Pericardium fibroblast (primary cell): ENCODE measurements around the gene GRIP1.

- RAMPAGE, long total RNA, result no peak
Measured at GRCh38 chr12:63845591-63846186, 1.2 kb downstream of the SRGAP1 start.

DNA sequence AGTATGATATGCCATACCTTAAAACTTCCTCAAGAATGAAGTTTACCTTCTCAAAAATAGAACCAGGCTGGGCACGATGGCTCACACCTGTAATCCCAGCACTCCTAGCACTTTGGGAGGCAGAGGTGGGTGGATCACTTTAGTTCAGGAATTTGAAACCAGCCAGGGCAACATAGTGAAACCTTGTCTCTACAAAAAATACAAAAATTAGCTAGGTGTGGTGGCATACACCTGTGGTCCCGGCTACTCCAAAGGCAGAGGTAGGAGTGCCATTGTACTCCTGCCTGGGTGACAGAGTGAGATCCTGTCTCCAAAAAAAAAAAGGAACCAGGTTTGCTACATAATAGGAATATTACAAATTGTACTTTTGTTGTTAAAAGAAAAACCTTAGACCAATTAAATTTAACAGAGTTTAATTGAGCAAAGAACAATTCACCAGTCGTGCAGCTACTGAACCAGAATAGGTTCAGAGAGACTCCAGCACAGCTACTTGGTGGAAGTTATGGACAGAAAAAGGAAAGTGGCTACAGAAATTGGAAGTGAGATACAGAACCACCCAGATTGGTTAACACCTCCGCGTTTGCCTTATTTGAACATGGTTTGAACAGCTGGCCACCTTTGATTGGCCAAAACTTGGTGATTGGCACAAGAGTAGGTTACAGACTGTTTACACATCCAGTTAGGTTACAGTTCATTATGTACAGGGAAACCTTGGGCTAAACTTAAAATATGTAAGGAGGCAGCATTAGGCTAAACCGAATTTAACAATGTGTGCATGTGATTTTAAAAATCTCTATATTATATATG, 54.7 kb downstream of the SRGAP1 start:
- RAMPAGE, long total RNA, result no peak

GRCh38 chr12:64104397-64104824, 117.7 kb downstream of the KICS2 start:
- RAMPAGE, long total RNA, result no peak

- RAMPAGE, long total RNA, result no peak
Measured at GRCh38 chr12:64452686-64453216, 831 bp downstream of the TBK1 start.

DNA sequence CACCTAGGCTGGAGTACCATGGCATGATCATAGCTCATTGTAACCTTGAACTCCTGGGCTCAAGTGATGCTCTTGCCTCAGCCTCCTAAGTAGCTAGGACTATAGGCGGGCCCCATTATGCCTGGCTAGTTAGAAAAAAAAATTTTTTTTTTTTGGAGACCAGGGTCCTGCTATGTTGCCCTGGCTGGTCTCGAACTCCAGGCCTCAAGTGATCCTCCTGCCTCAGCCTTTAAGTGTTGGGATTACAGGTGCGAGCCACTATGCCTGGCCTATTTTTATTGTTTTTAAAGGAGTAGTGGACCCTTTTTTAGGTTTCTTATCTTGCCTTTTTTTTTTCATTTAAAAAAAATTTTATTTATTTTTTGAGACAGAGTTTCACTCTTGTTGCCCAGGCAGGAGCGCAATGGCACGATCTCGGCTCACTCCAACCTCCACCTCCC, 68.7 kb downstream of the GNS start:
- RAMPAGE, long total RNA, result no peak

DNA sequence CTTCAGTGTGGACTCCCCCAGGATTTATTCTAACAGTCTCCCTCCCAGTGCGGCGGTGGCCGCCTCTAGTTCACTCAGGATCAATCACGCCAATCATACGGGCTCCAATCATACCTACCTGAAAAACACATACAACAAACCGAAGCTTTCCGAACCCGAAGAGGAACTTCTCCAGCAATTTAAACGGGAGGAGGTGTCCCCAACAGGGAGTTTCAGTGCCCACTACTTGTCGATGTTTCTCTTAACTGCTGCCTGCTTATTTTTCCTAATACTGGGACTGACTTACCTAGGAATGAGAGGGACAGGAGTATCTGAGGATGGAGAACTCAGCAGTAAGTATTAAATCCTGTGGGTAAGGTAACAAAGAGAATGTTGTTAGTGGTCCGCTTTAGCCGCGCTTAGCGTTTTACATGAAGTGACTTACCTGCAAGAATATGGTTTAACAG, 1.4 kb downstream of the LEMD3 start:
- RAMPAGE, long total RNA, result no peak

DNA sequence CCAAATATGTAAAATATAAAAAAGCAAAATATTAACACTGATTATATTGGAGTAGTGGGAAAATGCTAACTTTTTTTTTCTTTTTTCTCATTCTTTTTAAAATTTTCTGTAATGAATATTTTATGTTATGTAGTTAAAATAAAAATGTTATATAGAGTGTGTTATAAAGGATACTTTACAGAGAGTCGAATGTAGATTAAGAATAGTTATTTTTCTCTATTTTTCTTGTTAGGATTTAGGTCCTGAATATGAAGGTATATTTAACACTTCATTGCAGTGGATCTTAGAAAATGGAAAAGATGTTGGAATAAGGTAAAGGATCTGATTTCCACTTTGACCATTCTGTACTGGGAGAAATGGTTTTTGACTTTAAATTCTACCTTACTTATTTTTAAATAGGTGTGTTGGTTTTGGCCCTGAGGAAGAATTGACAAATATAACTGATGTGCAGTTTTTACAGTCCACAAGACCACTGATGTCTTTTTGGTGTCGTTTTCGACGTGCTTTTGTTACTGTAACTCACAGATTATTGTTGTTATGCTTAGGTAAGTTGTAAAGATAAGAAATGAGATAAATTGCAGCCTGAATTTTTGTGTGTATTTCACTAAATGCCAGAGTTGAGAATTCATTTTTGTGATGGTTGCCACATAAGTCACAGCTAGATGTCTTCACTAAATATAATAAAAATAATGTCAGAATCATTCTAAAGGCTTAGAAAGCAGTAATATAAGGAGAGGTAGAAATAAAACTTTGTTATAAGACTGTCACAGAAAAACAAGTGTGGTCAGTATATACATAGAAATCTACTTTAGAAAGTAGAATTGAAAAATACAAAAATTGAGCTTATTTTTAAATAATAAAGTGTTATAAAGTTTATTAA, 40.0 kb upstream of the MSRB3 start:
- RAMPAGE, long total RNA, result no peak

- RAMPAGE, long total RNA, result no peak
Measured at GRCh38 chr12:65390644-65391235, 112.3 kb downstream of the MSRB3 start.

GRCh38 chr12:65881213-65881444, 56.8 kb downstream of the HMGA2 start:
- RAMPAGE, long total RNA, result no peak

GRCh38 chr12:66578124-66578351, 100.8 kb downstream of the GRIP1 start:
- RAMPAGE, long total RNA, result no peak

DNA sequence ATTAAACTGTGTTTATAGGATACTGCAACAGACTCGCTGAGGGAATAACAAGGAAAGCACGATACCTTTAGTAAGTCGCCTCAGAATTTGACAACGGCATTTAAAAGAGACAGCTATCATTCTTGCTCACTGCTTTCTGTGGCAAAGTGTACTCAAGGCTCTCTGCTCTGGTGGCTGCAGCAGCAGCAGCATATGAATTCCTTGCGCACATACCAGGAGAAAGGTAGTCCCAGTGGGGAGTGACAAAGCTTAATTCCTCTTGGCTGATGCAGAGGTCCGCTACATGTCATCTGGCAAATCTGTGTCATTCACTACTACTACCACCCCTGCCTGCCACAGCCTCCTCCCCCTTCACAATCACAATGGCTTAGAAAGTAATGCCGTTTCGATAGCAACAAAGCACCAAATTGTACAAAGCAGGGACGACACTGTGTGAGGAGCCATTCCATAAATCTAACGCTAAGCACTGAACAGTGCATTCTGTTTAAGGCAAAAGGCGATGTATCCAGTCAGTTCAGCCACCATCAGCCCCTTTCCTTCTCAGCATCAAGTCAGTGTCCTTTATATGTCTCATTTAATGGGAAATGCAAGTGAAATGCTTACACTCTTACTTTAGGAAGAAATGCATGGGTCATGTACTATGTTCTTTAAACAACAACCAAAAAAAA, at the start of gene GRIP1:
GRIP1 (minus strand) TSS at position 292 of the 668 bp plus-strand sequence.
- RAMPAGE, long total RNA, result no peak

- RAMPAGE, long total RNA, result no peak
Measured at GRCh38 chr12:66849667-66850172, 170.8 kb upstream of the GRIP1 start.

DNA sequence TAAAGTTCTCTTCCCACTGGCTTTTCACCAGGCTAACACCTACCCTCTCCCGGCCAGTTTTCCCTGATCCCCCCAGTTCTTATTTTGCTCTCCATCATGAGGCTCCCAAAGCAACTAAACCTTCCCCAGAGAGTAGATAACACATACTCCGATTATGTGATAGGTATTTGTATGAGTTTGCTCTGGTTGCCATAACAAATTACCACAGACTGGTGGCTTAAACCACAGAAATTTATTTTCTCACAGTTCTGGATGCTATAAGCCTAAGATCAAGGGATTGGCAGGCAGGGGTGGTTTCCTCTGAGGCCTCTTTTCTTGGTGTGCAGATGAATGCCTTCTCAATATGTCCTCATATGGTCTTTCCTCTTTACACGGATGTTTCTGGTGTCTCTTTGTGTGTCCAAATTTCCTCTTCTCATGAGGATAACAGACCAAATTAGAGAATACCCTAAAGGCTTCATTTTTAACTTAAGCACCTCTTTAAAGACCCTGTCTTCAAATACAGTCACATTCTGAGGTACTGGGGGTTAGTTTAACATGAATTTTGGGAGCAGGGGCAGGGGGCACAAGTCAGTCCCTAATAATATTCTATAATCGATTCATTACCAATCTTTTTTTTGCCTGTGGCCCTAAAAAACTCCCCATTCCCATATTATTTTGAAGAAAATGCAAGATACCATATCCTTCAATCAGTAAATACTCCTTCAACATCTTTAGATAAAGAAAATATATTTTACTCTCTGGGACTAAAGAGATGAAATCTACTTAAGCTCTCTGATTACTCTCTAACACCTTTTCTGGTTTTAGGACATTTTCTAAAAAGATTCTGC, 285.9 kb upstream of the GRIP1 start:
- RAMPAGE, long total RNA, result no peak

GRCh38 chr12:67322761-67323554, 53.8 kb downstream of the CAND1 start:
- RAMPAGE, long total RNA, result no peak

DNA sequence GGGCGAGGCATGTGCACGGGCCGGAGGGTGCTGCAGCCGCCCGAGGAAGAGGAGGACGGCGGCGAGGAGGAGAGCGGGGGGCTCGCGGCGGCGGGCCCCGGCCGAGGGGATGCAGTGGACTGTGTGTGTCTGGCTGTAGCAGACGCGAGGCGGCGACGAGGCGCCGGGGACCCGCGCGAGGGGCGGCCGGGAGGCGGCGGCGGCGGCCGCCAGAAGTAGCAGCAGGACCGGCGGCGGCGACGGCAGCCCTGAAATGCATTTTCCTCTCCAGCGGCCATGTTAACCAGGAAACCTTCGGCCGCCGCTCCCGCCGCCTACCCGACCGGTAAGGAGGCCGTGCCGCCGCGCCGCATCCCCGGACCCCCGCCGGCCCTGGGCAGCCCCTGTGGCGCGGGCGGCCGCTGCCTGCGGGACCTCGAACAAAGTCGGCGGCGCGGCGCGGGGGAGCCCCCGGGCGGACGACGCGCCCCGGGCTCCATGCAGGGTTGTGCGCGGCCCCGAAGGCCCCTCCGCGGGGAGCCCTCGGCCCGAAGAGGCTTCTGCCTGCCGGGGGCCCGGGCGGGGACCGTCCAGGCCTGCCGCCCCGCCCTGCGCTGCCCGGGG, 414 bp downstream of the DYRK2 start:
- RAMPAGE, long total RNA, result no peak

- RAMPAGE, long total RNA, result no peak
Measured at GRCh38 chr12:68441919-68442767, 110.0 kb upstream of the MDM1 start.

GRCh38 chr12:68532612-68533013, 78.1 kb upstream of the RAP1B start:
- RAMPAGE, long total RNA, result no peak

DNA sequence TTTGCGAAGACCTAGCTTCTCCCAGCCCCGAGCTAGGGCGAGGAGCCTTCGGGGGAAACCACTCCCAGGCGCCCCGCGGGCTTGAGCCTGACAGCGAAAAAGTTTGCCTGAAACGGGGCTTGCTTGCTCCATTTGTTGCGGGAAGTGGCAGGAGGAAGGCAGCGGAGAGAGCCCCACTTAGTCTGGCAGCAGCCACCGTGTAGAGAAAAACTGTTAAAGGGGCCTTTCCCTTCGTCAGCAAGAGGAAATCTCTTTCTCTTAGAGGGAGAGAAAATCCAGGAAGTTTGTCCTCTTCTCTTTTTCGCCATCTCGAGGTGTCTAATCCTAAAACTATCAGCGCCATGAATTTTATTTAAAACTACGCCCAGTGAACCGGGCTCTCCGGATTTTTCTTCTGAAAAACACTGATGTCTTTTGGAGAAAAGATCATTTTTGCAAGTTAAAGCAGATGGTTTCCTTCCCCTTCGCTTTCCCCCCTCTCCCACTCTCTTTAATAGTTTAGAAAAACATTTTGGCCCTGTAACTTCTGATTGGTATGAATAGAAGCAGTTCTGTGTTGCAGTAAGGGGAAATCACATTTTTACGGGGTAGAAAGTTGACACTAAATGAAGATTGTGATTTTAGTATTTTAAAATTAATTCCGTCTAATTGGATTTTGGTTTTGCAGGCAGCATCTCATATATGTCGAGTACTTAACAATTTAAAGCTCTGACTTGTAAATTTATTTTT, 985 bp downstream of the RAP1B start:
- RAMPAGE, long total RNA, result no peak

- RAMPAGE, long total RNA, result no peak
Measured at GRCh38 chr12:68632650-68633597, 22.2 kb downstream of the RAP1B start.

DNA sequence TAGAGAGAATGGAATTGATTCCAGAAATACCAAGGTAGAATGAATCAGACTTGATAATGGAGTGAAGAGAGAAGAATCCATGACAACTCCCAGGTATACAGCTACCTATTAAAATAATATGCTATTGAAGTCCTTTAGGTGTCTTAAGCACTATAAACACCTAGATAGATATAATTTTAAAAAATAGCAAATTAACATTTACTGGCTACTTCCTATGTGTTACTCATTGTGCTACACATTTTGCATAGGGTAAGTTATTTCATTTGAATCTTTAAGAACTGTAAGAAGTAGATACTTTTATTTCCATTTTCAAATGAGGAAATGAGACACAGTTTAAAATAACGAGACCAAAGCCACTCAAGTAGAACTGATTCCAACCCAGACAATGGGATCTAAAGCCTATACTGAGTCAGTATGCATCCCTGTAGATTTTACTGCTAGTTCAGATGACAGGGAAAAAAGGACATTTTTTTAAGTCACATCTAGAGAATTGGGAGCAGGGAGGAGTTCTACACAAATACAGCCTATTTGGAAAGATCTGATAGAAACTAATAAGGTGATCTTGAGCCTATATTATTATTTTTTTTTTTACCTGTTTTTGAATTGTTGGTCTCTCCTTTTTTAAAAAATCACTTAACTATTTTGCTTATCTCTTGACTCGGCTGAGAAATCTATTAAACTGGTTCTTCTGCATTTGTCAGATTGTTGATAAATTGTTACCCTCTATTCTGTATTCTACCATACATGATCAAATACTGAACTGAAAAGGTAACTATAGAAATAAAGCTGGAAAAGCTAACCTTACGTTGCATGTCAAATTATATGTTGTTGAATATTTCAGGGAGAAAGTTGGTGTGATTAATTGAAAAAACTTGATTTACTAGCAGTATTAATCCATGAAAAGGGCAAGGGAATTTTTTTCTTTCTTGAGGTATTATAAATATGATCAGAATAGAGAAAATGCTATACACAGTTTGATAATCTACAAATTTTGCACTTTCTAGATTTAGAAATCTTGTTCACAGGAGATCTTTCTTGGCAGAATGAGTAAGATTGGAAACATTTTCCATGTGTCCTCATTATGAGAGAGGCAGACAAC, 23.7 kb downstream of the RAP1B start:
- RAMPAGE, long total RNA, result no peak